Right cardiac atrium (tissue), 1 donor: ENCODE data around the gene TAF1A.

- PRO-cap = no peak
These were observed 3.5 kb downstream of the TGFB2 start for GRCh38 chr1:218348430-218349221.

DNA sequence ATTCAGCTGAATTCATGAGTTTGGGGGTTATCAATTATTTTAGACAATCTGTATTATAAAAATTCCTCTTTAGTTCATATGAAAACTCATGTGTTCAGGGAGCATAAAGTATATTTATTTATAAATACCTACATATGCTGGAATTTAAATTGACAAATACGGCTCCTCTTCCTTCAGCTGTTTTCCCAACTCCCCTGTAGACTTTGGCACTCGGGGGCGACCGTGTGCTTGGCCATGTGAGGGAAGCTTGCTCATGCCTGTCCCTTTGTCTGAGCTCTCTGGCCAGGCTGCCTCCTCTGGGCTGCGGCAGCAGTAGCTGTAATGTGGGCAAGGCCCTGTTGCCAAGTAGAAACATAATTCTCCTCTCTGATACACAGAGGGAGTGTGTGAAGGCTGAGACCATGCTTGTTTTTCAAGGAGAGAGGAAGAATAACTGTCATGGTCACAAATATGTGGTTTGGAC, 94.3 kb downstream of the TGFB2 start:
- PRO-cap = no peak

DNA sequence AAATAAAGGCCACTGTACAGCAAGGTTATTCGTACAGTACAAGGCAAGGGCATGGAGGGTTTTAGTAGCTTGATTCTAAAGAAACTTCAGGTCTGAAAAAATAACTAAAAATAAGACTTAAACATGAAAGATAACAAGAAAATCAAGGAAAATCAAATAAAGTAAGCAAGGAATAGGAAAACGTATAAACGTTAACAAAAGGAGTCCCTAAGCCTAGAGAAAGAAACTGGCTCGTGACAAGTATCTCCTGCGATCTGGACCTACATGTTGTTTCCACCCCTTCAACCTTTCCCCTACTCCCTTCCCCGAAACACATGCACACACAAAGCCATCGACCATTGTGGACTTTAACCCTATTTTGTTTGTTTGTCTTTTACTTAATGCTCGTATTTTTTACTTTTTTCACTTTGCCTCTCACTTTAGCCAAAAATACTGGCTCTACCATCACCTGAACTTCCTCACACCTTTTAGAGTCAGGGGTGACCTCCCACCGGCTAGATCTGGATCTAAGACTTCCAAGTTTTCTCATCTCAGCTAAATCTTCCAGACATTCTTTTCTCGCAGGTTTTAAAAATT, 26.6 kb upstream of the SLC30A10 start:
- PRO-cap = no peak

GRCh38 chr1:219994003-219994515, 52.2 kb downstream of the EPRS1 start:
- PRO-cap = no peak

DNA sequence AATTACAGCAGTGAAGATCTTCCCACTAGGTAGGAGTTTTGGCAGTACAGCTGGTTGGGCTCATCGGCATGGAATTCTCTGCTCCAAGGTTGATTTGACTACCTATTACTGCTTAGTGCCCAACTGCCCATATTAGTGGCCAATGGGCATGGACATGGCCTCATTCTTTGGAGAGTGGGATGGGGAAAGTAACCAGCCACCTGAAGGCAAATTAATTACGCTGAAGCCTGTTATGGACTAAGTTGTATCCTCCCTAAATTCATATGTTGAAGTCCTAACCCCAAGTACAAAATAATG, 88.6 kb upstream of the RAB3GAP2 start:
- PRO-cap = no peak

DNA sequence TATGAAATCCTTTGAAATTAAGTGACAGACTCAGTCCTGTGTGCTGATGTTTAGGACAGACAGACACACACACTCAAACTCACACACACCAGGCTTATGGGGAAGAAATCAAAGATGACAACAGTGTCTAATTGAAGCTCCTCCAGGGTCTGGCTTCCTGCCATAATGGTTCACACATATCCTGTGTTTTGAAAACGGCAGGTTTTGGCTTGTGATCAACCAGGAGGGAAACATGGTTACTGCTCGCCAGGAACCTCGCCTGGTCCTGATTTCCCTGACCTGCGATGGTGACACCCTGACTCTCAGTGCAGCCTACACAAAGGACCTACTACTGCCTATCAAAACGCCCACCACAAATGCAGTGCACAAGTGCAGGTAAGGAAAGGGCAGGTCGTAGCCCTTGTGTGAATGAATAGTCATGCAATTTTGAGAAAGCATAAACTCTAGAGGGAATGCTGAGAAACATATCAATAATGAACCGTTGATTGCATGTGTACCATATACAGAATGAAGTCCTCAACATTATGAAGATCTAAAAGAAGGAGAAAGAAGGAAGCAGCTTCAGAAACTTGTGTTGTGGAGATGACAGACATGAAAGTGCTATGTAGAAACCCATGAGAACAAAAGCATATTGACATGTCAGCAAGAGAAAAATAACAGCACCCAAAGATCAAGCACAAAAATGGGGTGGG, 4.7 kb downstream of the MTARC1 start:
- PRO-cap = no peak

GRCh38 chr1:220803958-220804360, 17.2 kb downstream of the MTARC1 start:
- PRO-cap = no peak

DNA sequence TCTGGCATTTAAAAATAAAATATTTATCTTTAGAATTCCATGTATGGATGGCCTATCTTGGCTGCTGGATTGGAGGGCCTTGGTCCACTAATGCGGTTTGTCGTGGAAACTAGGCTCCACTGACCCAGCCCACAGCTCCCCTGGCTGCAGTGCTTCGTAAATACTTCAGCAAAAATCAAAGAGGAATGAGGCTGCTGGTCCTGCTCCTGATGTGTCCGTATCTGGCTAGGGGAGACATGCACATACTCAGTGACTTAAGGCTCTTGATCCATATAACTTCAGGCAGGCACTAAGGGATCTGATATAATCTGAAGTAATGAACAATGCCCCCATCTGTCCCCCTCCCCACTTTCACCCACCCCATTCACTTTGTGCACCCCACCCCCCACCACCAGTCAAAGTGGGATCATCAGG, 17.7 kb downstream of the MTARC1 start:
- PRO-cap = no peak

DNA sequence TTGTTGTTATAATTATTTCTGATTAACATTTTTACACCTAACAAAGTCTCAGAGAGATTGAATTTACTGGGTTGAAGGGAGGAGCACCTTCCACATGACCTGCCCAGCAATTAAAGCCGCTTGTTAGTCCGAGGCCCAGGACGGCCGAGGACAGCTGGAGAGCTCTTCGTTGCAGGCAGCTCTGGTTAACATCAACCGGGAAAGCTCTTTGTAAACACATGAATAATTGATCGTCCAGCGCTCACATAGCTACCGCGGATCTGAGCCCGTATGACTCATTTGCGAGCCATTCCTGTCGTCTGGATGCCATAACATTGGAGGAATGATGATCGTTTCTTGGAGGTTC, 32.0 kb downstream of the MTARC1 start:
- PRO-cap = no peak

- PRO-cap = no peak
These were observed 405.8 kb downstream of the DUSP10 start for GRCh38 chr1:221335785-221336723.

DNA sequence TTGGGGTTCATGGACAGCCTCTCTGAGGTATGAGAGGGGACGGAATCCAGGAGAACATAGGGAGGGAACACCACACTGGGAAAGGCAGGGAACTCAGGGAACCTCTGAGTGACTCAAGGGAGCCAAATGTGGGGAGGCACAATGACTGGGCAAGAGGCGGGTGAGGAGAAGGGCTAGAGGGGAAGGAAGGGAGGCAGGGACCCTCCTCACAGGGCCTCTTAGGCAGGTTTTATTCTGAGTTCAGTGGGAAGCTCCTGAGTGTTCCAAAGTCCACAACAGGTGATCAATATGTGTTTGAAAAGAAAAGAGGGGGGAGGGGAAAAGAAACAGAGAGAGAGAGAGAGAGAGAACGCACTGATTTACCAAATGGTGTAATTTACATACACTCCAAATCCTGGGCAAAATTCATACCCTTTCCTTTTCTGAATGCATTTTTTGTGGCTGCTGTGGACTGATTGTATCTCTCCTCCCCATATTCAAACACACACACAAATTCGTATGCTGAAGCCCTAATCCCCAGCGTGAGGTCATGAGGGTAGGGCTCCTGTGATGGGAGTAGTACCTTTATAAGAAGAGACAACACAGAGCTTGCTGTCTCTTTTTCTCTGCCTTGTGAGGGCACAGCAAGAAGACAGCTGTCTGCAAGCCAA, 24.6 kb downstream of the DUSP10 start:
- PRO-cap = no peak

DNA sequence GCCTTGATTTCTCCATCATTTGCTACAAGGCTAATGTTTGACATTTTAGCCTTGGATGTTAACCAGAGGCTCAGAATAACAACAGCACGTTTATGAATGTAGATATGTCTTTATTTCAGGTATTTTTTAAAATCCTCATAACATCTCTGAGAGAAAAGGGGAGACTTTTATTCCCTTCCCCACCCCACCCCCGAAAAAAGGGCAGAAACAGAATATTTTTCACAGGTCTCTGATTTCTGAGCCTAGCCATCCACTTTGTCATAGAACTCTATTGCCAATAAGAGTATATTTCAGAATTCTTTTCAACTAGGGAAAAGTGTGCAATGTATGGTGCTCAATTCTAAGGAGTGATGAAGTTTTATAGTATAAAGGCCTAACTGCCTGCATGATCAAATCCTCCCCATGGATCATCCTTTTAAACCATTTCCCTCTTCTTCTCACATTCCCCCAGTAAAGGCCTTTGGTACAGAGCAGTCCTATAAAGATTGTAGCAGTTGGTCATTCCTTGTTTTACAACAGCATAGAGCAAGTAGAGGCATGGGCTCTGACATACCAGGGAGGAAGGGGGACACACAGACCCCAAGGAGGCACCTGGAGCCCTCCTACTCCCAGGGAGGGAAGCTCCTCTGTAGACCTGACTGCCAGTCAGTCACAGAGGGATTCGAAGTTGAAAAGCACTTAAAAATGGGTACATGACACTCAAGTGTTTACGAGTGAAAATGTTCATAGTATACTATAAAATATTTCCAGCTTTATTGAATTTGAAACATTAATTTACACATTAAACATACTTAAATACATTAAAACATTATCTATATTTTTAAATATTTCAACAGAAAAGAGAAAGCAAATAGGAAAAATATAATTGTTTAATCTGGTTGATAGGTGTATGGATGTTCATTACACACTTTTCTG, 6.9 kb downstream of the DUSP10 start:
- PRO-cap = no peak

DNA sequence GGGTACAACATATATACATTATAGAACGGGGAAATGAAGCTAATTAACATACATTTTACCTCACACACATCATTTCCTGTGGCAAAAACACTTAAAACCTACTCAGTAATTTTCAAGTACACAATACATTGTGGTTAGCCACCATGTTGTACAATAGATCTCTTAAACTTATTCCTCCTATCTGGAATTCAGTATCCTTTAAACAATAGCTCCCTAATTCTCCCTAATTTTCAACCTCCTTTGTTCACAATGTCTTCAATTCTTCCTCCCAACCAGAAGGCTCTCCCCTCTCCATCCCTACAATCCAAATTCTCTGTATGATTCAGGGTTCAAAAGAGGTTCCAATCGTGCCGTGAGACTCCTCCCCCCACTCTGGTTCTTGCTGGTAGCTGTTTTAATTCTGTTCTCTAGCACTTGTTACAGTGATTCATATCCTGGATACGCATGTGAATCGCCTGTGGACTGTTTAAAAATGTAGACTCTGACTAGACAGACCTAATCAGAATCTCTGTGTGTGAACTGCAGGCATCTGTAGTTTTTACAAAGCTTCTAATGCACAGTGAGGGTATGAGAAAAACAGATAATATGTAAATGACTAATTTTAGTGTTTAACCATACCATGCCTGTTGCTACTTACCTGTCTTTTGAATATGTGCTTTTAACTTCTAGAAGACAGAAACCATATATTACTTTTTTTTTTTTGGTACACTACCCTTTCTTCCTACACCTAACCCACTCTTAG, 87.7 kb upstream of the DUSP10 start:
- PRO-cap = no peak

GRCh38 chr1:221840552-221841039, 98.7 kb upstream of the DUSP10 start:
- PRO-cap = no peak

DNA sequence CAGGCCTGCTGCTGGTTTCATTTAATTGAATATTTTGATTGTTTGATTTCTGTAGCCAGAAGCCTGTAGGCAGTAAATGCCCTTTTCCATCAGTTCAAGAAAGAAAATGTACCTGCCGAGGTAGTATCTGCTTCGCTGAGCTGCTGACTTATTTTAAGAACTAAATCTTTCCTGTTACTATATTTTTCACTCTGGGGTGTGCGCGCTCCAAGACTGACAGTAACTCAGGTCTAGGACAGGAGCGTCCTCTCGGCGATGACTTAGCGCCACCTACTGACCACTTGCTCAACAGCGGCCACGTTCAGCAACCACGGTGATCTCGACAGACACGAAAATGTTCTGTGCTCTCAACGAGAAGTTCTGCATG, 92.9 kb downstream of the HHIPL2 start:
- PRO-cap = no peak

DNA sequence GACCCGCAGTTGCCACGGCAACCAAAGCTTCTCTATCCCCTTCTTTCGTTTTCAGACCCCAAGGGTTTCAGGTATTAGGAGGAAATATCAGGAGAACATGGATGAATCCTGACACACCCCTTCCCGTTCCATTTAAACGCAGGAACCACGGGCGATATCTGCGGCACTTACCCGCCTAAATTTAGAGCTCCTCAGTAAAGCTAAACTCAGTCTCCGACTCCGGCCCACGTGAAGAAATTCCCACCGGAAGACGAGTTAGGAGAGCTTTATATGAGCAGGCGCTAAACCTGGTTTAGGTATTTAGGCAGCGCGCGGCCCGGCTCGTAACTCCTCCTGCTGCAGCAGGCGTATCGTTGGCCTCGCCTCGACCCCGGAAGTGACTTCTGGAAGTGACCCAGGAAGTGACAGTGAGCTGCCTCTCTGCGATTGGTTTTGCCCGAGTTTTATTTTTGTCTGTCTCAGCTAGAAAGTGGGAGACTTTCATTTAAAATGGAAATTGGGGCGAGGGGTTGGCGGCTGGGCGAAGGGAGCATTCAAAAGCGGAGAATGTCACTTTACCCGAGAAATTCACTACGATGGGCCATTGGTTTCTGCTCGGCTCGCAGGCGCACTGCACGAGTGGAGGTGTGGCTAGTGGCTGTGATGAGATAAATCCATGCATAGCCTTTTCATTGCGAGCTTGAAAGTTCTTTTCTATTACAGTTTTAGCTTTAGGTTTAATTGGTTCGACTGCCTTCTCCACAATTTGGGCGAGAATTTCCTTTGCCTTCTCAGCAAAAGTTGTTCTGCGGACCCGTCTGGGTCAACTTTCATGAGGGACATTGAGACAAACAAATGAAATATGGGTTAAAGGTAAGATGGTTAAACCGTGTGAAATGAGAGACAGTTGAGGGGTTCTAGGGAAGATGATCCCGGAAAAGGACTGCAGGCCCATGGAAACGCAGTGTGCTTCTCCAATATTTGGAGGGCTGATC, at the start of gene TAF1A:
TSS of gene TAF1A (minus strand) at position 378 of the 974 bp plus-strand sequence.
- PRO-cap = bidirectional peak, plus-strand start at position 407 of the sequence, minus-strand start at position 378 of the sequence

DNA sequence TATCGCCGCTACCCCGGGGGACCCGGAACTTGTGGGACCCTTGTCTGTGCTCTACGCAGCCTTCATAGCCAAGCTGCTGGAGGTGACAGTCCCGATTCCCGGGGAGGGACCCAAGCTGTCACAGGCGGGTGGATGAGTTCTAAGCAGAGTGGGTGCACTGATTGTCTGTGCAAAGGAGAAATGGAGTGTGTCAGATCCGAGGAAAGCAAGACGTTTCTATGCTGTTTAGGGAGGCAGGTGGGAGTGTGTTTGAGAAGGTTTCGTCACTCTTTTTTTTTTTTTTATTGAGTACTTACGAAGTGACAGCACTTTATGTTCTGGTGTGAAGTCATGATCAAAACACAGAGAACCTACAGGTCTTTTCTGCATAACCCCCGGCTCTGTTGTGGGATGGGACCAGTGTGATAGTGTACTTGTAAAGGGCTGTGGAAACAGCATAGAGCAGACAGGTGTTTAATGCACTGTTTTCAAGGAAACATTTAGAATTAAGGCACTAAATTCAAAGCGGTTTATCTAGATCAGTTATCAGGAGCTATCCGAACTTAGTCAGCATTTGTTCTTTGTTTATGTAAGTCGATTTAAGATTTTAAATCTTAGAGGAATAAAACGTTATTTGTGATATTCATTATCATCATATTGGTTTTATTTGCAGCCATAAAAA, 26.7 kb downstream of the MIA3 start:
- PRO-cap = no peak

DNA sequence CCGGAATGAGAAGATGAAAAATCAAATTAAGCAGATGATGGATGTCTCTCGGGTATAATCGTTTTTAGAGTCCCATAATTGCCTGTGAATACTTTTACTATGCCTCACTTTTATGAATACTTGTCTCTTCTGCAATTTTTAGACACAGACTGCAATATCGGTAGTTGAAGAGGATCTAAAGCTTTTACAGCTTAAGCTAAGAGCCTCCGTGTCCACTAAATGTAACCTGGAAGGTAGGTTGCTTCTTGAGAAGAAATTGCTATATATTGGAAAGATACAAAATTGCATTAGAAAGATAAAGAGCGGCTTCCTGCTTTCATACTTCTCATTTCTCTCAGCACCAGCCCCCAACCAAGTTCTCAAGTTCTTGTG, 36.3 kb downstream of the MIA3 start:
- PRO-cap = no peak

GRCh38 chr1:222898077-222898603, 83.3 kb downstream of the DISP1 start:
- PRO-cap = no peak

- PRO-cap = no peak
These were observed 113.3 kb downstream of the TLR5 start for GRCh38 chr1:223029533-223030309.